ENCODE results near the gene ACTR5.

DNA sequence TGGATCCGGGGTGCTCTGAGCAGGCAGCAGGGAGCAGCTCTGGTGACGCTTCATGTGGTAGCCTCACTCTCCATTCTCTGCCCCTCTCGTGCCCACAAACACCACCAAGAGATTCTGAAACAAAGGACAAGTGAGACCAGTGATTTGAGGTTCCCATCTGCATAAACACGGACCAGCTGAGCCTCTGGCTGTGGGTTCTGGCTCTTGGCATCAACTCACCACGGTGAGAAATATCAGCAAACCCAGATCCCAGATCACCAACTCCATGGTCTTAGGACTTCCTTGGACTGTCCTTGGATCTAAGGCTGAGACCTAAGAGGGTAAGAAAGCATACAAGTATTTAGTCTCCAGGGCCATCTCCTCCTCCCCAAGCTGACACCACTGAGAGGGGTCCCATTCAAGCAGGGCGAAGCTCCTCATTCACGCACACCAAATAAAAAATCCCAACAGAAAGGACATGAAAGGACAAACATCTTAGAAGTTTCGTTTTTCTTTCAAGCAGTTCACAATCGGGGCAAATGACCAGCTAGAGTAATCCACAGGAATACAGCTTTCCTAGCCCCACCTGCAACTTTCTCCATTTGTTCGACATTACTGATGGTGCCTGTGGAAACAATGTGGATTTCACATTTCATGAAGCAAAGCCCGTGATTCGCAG is 51.7 kb upstream of the RALGAPB start:
- PRO-cap, 7 experiments, result no peak in any of the 7 experiments
- RAMPAGE, long total RNA, 2 experiments, result no peak in any of the 2 experiments

DNA sequence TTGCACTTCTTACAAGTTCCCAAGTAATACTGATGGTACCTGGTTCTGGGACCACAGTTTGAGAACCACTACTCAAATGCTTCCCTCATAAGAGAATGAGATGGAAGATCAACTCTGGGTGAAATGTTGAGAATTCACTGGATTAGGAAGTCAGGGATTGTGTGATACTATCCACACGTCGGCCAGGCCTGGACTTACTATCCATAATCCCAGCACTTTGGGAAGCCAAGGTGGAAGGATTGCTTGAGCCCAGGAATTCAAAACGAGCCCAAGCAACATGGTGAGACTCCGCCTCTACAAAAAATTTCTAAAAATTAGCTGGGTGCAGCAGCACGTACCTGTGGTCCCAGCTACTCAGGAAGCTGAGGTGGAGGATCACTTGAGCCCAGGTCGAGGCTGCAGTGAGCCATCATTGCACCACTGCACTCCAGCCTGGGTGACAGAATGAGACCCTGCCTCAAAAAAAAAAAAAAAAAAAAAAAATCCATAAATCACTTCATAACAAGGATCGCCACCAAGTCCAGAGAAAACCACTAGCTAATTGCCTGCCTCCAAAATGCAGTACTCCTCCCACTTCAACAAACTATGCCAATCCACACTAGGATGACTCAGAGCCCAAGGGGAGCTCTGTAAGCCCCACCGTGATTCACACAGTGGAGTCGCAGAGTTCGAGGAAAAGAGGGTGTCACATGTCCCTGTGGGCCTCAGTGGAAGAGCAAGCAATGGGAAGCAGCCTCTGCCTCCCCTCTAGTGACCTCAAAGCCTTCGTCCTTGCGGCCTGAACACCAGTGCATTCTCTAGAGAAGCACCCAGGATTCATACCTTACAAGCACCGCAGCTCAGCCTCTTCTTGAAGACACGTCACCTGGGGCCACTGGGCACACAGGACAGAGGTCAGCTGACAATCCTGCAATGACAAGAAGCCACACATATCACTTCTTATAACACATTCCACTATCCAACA is 46.8 kb upstream of the RALGAPB start:
- PRO-cap, 7 experiments, result no peak in any of the 7 experiments
- RAMPAGE, long total RNA, 2 experiments, result no peak in any of the 2 experiments

- PRO-cap, 7 experiments, result no peak in any of the 7 experiments
- RAMPAGE, long total RNA, 2 experiments, result no peak in any of the 2 experiments
These were observed 12.4 kb upstream of the RALGAPB start for GRCh38 chr20:38460231-38460593.

DNA sequence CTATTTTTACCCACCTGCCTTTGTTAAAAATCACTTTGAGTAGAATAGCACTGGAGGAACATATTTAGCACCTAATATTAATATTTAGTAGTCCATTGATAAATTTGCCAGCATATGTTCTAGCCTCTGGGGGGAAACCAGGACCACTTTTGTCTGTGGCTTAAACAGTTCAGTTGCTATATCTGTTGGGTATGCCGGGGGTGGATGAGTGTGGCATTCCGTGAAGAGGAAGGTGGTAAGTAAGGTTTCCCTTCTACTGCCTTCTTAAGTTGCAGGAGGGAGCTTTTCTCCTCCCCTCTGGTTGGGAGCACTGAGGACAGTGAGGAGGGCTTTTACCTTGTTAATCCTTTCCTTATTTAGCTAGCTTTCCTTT is 3.7 kb upstream of the ADIG start:
- PRO-cap, 7 experiments, result no peak in any of the 7 experiments
- RAMPAGE, long total RNA, 2 experiments, result no peak in any of the 2 experiments

DNA sequence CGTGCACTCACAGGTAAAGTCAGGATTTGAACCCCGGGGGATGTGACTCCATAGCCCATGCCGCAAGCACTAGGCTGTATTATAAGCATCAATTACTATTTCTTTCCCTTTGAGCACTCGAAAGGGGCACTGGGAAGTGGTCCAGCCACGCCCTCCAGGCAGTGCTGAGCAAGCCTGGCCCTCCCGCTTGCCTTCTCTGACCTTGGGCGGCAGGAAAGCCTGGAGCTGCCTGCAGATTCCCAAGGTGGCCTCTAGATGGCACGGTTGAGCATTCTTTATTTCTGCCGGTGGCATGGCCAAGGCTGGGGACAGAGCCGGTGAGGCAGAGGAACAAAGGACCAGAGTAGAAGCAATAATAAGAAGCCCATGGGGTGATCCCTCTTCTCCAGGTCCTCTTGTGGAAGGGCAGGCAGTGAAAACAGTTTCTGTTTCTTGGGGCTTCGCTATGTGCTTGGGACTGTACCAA is 52.6 kb downstream of the ADIG start:
- PRO-cap, 7 experiments, result no peak in any of the 7 experiments
- RAMPAGE, long total RNA, 2 experiments, result no peak in any of the 2 experiments

DNA sequence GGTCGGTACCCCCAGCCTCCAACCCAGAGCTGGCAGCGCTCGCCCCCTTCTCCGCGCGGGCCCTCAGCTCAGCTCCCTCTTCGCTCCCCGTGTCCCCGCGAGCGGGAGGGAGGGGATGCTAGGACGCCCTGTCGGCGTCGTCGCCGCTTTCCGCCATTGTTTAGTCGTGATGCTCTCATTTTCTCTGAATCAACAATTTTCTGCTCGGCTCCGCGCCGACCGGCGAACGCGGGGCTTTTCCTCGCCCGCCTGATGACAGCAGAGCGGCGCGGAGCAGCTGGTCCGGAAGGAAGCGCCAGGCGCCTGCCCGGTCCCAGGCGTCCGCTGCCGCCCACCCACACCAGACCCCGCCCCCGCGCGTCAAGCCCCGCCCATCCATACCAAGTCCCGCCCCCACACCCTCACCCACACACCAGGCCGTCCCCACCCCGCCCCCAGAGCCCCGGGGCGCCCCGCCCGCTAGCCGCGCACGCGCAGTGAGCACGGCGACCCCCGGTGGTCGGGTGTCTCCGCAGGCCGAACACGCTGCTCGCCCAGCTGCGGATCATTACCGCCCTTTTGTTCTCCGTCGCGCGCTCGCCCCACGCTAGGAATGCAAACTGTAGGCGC is 50.0 kb upstream of the SLC32A1 start:
- PRO-cap, 7 experiments, result peak in 6 of 7 experiments; most common plus-strand start position 483 of the sequence (in 5); most common minus-strand start position 305 of the sequence (in 6)
- RAMPAGE, long total RNA, 2 experiments, result no peak in any of the 2 experiments

- PRO-cap, 7 experiments, result peak in 7 of 7 experiments; most common plus-strand start chr20:38748469 (in 3); most common minus-strand start chr20:38748355 (in 5)
- RAMPAGE, long total RNA, 2 experiments, result no peak in any of the 2 experiments
These were observed at the start of gene ACTR5 for GRCh38 chr20:38747816-38748578. ACTR5 (plus strand) TSS chr20:38748460.

GRCh38 chr20:38755421-38755686 is 7.1 kb downstream of the ACTR5 start:
- PRO-cap, 7 experiments, result no peak in any of the 7 experiments
- RAMPAGE, long total RNA, 2 experiments, result no peak in any of the 2 experiments

GRCh38 chr20:38842603-38843280 is 37.2 kb downstream of the PPP1R16B start:
- PRO-cap, 7 experiments, result no peak in any of the 7 experiments
- RAMPAGE, long total RNA, 2 experiments, result no peak in any of the 2 experiments

DNA sequence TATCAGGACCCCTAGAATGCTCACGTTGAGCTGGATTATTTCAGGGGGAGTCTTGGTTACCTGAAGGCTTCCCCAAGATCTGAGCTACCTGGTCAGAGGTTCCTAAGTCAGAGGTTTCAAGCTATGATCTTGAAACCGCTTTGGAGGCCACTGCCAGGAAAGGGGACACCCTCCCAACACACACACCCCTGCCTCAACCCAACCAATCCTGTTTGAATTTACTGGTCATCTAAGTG is 31.4 kb upstream of the FAM83D start:
- PRO-cap, 7 experiments, result no peak in any of the 7 experiments
- RAMPAGE, long total RNA, 2 experiments, result no peak in any of the 2 experiments

GRCh38 chr20:38985486-38986371 is 23.6 kb downstream of the DHX35 start:
- PRO-cap, 7 experiments, result no peak in any of the 7 experiments
- RAMPAGE, long total RNA, 2 experiments, result no peak in any of the 2 experiments

DNA sequence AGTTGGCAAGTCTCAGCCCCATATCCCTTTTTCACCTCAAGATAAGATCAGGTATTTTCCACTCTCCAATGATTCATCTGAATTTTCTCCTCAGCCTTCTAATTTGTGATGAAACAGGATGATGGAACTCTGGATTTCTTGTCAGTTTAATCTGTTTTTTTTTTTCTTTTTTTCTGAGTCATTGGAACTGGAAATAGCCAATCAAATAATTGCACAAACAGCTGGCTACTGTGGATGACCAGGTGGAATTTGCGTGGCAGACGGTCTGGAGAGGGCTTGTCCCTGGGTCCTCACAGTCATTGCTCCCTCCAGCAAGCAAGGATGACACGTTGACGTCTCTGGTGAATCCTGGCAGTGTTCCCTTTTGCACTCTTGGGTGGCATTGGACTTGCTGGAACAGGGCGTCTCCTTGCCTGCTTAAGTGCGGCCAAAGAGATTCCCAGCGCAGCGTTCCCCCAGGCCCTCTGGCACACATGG is 80.4 kb downstream of the DHX35 start:
- PRO-cap, 7 experiments, result no peak in any of the 7 experiments
- RAMPAGE, long total RNA, 2 experiments, result no peak in any of the 2 experiments

- PRO-cap, 7 experiments, result peak in 6 of 7 experiments; most common plus-strand start chr20:39050372 (in 1); most common minus-strand start chr20:39050178 (in 3)
- RAMPAGE, long total RNA, 2 experiments, result no peak in any of the 2 experiments
These were observed 87.8 kb downstream of the DHX35 start for GRCh38 chr20:39049602-39050603.

DNA sequence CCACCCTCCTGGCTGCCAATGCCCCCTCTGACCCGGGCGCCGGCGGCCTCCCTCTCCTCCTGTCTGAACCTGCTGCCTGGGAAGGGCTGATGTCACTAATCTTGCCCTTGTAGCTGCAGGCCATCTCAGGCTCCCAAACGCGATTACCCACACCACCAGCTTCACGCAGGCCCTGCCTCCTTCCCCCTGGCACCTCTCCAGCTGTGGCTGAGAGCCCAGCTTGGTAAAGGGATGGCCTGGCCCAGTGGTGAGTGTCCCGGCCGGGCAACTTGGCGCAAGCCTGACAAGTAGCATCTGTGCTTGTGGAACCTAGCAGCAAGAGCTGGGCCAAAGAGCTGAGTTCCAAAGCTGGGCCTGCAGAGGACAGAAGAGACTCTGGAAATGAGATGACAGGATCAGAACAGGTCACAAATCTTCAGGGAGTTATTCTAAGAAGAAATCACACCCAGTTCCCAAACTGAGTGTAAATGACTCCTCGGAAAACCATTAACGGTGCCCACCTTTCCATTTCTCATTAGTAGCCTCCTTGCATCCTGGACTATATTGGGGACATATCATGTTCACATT is 401.7 kb downstream of the MAFB start:
- PRO-cap, 7 experiments, result no peak in any of the 7 experiments
- RAMPAGE, long total RNA, 2 experiments, result no peak in any of the 2 experiments

DNA sequence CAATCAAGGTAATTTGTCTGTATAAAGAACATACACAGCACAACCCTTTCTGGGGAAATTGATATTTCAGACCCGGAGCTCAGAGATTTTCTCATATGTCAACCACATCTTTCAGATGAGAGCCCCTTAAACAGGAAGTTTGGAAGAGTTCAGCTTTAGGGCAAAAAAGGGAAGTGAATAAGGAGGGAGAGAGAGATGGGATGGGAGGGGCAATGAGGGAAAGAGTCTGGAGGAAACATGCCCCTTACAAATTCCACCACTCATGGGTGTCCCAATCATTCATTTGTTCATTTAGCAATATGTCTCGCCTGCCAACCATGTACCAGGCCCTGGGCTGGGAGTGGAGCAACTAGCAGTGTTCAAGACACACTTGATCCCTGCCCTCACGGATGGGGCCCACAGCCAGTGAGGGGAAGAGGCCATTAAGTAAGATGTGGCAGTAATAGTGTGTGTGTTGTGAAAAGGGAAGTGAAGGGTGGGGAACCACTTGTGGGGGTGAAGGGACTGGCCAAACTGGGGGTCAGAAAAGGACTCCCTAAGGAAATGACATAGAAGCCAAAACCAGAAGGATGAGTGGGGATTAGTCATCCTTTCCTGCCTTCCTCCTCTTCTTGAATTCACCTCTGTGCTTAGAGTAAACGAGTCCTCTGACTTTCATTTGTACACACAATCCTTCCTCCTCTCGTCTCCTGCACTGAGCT is 190.8 kb downstream of the MAFB start:
- PRO-cap, 7 experiments, result no peak in any of the 7 experiments
- RAMPAGE, long total RNA, 2 experiments, result no peak in any of the 2 experiments

DNA sequence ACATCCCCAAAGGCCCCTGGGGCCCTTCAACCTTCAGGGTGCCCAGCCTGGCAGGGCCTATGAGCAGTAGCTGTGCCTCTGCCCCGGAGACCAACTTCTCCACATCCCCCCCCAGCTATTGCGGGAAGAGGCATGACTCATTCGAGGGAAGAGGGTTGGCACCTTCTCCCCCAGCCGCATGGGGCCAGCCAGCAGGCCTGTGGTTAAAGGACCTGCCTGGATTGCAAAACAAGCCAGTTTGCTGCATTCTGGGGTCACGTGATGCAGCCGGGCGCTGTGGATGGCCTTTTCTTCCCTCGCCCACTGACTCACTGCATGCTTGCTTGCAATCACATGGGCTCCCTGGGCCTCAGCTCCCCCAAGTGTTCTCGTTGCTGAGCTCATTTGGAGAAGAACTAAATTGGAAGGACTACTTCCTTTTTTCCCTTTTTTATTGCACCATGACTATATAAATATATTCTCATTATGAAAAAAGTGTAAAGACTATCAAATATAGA is 182.5 kb downstream of the MAFB start:
- PRO-cap, 7 experiments, result no peak in any of the 7 experiments
- RAMPAGE, long total RNA, 2 experiments, result no peak in any of the 2 experiments

- PRO-cap, 7 experiments, result no peak in any of the 7 experiments
- RAMPAGE, long total RNA, 2 experiments, result no peak in any of the 2 experiments
These were observed 127.1 kb downstream of the MAFB start for GRCh38 chr20:40561838-40562495.

- PRO-cap, 7 experiments, result no peak in any of the 7 experiments
- RAMPAGE, long total RNA, 2 experiments, result no peak in any of the 2 experiments
These were observed 17.1 kb upstream of the TOP1 start for GRCh38 chr20:41011274-41012224.

DNA sequence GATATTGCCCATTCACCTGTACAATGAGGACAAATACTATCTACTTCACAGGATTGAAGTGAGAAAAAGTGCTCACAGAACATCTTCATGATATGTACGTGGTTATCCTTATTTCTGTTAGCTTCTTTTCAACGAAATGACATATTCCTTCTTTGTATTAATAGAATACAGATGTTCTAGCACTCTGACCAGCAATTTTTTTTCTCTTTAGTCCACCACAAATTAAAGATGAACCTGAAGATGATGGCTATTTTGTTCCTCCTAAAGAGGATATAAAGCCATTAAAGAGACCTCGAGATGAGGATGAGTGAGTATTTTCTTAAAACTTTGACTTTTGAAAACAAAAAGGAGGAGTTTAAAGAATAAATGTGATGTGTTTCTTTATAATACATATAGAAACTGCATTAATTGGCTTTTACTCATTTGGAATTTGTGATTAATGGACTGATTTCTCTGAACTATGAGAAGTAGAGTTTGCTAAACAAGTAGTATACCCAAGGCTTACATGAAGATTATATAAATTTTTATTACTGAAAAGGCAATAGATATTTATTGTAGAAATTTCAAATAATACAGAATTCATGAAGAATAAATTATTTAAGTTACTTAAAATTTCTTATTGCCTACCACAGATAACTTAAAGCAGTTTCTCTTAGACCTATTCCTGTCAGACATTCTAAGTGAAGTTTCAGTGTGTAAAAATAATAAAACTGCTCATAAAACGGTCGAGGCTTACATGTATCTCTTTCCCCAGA is 51.4 kb downstream of the TOP1 start:
- PRO-cap, 7 experiments, result no peak in any of the 7 experiments
- RAMPAGE, long total RNA, 2 experiments, result no peak in any of the 2 experiments

GRCh38 chr20:41100167-41100390 is 37.3 kb upstream of the PLCG1 start:
- PRO-cap, 7 experiments, result no peak in any of the 7 experiments
- RAMPAGE, long total RNA, 2 experiments, result no peak in any of the 2 experiments